Renal cortical epithelial cell (primary cell): ENCODE measurements around the genes ZSCAN25 and ZKSCAN1.

- RRBS: no CpG with 5 or more reads among the region's 11 CpGs
These were observed 6.3 kb downstream of the ZNF789 start for GRCh38 chr7:99478855-99479582.

DNA sequence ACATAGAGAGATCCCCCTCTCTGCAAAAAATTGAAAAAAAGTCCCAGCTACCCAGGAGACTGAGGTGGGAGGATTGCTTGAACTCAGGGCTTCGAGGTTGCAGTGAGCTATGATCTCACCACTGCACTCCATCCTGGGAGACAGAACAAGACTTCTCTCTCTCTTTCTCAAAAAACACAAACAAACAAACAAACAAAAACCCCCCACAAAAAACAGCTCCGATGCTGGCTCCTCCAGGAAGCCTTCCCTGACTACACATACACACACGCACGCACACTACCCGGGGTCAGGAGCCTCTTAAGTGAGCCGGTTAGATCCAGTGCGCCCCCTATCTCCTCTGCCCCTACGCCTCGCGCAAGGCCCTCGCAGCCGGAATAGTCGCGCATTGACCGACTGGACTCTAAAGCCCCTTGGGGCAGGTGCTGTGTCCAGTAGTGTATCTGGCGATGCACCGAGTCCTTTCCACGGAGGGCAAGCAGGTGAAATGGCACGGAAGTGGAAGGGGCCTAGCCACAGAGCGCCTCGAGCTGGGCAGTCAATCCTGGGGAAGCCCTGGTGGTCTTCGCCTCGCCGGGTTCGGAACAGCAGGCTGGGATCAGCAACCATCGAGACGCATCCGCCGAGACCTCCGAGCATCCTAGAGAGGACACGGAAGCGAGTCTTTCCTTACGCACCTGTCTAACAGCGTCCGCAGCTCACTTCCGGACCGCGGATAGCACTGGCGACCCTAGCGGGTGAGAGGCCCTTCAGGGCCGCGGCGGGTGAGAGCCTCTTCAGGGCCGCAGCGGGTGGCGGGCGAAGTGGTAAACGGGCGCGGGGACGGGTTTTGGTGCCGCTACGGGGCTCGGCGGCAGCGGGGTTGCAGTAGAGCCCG, at the start of gene ZSCAN25:
Gene ZSCAN25 (plus strand): TSS at position 691 of the 874 bp plus-strand sequence.
- RRBS: under 1% methylated on average over 7 of the region's 57 CpGs

DNA sequence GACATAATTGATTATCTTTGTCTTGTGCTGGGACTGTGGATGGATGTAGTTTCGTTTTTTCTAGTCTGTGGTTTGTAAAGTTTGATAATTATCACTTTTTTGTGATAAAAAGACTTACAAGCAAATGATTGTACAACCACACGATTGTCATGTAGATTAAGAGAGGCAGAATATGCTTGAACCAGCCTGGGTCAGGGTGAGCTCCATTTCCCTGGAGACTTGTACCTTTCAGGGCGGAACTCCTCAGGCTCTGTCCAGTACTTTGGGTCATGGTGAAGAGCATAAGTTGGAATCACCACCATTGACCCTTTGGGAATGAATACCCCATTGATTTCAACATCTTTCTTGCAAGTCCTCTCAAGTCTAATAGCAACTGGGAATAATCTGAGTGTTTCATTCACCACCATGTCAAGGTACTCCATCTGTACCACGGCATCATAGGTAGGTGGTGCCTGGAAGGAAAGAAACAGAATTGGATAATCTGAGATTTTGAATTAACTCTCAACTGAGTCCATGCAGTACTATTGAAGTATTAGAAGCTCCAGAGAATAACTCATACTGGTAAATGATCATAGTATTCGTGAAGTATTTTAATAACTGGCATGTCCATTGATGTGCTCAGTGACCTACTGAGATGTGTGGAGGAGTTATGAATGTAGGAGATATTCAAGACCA, 27.3 kb downstream of the CYP3A5 start:
- RRBS: no CpG with 5 or more reads among the region's 5 CpGs

DNA sequence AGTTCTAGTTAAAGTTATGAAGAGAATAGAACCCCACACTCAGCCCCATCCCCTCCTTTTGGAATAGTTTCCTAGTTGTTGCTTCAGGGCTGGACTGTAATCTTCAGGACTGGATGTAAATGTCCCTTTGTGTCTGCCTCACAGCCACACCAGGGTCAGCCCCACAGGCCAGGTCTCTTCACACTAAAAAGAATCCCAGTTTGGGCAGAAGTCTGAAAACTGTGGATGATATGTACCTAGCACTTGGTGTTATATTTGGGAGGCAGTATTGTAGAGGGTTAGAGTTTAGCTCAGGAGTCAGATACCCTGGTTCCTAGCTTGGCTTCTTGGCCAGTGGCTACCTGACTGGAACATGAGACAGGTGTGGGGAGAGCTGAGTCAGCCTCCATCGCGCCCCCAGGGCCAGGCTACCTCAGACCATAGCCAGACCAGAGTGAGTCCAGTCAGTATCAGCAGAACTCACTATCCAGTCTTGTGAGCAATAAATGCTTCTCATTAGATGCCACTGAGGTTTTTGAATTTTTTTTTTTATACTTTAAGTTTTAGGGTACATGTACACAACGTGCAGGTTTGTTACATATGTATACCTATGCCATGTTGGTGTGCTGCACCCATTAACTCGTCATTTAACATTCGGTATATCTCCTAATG, 26.1 kb downstream of the CYP3A5 start:
- RRBS: no CpG with 5 or more reads among the region's 5 CpGs

GRCh38 chr7:99899611-99900157, 19.6 kb downstream of the TRIM4 start:
- RRBS: no CpG with 5 or more reads among the region's 7 CpGs

- RRBS: no CpG with 5 or more reads among the region's 15 CpGs
These were observed 17.7 kb downstream of the TRIM4 start for GRCh38 chr7:99901466-99902289.

GRCh38 chr7:99943533-99944788, 14.5 kb upstream of the GJC3 start:
- RRBS: no CpG with 5 or more reads among the region's 16 CpGs

DNA sequence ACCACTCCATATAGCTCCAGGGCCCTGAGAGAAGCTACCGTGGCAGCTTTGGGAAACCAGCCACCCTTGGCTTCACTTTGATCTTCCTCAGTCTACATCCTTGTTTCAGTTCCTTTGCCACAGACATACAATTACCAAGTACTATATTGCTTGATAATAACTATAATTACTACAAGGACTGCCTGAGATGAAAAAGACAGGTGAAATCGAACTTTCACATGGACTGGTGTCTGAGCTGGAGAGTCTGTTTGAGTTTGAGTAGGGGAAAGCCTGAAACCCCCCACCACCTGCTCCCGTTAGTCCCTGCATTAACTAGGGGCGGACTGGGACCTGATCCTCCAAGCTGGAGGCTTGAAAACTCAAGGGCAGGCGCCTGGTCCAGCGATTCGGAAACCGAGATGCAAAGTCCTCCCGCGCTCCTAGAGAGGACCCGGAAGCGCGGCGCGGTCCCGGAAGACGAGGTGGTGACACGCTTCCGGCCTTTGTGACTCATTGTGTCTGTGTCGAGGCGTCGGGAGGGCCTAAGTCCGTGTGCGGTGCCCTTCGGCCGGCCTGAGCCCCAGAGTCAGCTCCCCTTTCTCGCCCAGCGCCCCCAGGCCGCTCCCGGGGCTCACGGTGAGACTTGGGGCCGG, at the start of gene ZKSCAN1:
Gene ZKSCAN1 (plus strand): TSS at position 485 of the 632 bp plus-strand sequence.
- RRBS: under 1% methylated on average over 11 of the region's 32 CpGs

- RRBS: no CpG with 5 or more reads among the region's 6 CpGs
These were observed 4.4 kb downstream of the ZNF3 start for GRCh38 chr7:100077096-100077582.

DNA sequence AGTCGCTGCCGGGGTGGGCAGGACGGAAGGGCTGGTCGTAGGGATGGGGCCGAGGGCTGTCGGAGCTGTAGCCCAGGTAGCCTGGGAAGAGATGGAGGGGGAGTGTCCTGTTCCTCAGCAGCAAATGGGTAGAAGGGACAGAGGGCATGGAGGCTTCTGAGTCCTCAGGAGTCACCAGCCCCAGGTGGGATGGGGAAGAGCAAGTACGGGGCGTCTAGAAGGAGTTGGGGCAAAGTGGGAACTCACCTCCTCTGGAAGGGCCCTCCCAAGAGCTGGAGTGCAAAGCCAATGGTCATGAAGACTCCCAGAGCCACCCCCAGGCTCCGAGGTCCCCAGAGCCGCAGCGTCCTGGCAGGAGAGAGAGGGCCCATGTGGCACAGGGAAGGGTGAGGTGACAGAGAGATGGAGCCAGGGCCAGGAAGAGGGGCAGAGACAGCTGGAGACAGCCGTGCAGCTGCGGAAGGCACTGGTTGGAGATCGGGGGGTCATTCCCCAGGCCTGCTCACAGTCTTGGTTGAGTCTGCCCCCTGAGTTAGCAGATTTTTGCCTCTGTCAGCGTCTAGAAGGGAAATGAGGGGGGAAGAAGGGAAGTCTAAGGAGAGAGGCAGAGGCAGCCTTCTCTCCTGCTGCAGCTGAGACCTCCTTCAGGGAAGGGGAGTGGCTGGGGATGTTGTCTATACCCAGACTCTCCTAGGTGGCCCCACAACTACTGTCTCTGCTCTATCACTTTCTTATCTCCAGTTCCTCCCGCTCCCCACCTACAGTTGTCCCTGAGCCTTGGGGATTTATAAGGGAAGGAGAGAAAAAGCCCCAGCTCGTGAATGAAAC, 1.5 kb downstream of the GAL3ST4 start:
- RRBS: no CpG with 5 or more reads among the region's 17 CpGs

- RRBS: no CpG with 5 or more reads among the region's 18 CpGs
These were observed 623 bp downstream of the GAL3ST4 start for GRCh38 chr7:100167553-100168434.

DNA sequence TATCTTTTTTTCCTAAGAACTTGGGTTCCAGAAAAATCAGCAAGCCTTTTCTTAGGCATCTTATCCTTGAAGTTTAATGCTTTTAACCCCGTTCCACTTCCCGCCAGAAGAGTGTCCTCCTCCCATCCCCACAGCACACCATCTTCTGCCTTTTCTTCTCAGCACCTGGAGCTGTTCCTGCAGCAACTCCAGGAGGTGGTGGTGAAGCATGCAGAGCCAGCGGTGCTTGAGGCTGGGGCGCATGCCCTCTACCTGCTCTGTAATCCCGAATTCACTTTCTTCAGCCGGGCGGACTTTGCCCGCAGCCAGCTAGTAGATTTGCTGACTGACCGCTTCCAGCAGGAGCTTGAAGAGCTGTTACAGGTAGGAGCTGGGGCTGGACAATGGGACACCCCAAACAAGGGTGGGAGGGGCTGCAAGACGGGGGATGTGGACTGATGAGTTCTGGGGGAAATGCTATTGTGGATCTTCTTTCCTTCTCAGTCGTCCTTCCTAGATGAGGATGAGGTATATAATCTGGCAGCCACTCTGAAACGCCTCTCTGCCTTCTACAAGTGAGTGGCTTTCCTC, 19.1 kb upstream of the PVRIG start:
- RRBS: no CpG with 5 or more reads among the region's 12 CpGs

- RRBS: 4% methylated on average over 1 of the region's 12 CpGs
These were observed 37.8 kb upstream of the SPDYE3 start for GRCh38 chr7:100269559-100270213.

DNA sequence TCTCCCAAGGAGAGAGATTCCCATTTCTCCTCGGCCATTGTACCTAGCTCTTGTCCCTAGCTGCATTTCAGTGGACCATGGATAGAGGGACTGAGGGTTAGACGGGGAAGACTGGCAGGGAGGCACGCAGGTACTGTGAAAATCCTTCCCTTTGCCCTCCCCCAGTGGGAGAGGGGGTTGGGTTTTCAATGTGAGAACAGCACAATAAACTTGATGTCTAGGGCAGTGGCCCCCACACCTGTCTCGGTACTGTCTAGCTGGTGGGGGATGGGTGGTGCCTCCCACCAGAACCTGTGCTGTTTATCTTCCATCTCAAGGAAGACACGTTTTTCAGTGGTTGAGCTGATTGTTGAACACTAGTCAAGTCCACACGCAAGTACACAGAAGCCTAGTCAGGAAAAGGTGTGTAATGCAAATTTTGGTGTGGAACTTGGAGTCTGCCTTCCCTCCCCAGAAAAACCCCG, 2.4 kb downstream of the PPP1R35 start:
- RRBS: no CpG with 5 or more reads among the region's 7 CpGs

DNA sequence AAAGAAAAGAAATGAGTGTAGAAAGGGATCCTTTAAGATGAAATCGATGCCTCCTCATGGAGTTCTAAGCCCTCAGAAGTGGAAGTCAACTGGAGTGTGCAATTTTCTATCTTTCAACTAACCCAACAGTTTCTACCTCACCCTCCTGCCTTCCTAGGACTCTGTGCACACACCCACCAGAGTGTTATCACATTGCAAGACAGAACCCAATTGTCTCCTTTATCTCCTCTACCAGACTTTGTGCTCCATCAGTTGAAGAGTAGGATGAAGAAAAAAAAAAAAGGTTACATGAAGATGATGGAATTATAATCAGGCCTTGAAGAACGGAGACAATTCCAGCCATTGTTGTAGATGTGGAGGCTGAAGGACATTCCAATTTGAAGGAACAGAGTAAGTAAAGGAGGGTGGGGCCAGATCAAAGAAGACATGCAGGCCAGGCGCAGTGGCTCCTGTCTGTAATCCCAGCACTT, 27.1 kb downstream of the NYAP1 start:
- RRBS: no CpG with 5 or more reads among the region's 3 CpGs

GRCh38 chr7:100576103-100577225, 2.8 kb upstream of the SAP25 start:
- RRBS: no CpG with 5 or more reads among the region's 27 CpGs

DNA sequence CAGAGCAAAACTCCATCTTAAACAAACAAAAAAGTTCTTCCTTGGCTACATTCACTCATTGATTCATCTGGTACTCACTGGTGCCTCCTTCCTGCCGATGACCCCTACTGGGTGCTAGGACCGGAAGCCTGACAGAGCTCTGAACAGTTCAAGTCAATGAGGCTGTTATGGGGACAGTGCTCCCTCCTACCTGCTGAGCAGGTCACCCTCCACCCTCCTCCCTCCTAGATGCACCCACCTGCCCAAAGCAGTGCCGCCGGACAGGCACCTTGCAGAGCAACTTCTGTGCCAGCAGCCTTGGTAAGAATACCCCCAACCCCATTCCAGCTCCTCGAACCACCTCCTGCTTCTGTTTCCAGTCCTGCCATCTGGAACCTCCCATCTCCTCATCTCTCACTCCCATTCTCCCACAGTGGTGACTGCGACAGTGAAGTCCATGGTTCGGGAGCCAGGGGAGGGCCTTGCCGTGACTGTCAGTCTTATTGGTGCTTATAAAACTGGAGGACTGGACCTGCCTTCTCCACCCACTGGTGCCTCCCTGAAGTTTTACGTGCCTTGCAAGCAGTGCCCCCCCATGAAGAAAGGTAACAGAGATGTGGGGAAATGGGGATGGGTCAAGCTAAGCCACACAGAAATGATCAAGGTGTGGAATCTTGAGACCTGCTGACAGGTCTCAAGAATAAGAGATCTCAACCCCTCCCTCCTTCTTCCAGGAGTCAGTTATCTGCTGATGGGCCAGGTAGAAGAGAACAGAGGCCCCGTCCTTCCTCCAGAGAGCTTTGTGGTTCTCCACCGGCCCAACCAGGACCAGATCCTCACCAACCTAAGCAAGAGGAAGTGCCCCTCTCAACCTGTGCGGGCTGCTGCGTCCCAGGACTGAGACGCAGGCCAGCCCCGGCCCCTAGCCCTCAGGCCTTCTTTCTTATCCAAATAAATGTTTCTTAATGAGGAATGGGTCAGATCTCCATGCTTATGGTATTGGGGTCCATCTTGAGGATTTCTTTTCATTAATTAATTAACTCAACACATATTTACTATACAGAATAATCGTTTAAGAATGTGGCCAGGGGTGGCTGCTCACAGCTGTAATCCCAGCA, 4.8 kb upstream of the MOSPD3 start:
- RRBS: no CpG with 5 or more reads among the region's 16 CpGs

- RRBS: no CpG with 5 or more reads among the region's 2 CpGs
These were observed 1.4 kb downstream of the MOSPD3 start for GRCh38 chr7:100613820-100614047.

GRCh38 chr7:100675366-100676421, 2.2 kb downstream of the GNB2 start:
- RRBS: 6% methylated on average over 42 of the region's 82 CpGs